ENCODE measurements around a stretch of chr5.

DNA sequence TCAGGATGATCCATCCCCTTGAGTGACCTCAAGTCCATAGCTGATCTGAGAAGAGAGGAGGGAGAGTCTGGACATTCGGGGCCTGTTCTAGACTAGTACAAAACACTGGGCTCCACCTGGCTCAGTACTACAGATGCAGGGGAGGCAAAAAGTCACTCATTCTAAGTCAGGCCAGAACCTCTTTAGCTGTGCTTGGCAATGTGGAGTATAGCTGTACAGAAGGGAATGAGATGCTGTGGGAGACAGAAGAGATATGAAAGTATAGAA, 262.6 kb downstream of the ARRDC3 start:
- PRO-cap = no peak

- PRO-cap = no peak
These were observed 257.8 kb downstream of the ARRDC3 start for GRCh38 chr5:91125212-91125805.

GRCh38 chr5:91189836-91190345, 193.2 kb downstream of the ARRDC3 start:
- PRO-cap = no peak

DNA sequence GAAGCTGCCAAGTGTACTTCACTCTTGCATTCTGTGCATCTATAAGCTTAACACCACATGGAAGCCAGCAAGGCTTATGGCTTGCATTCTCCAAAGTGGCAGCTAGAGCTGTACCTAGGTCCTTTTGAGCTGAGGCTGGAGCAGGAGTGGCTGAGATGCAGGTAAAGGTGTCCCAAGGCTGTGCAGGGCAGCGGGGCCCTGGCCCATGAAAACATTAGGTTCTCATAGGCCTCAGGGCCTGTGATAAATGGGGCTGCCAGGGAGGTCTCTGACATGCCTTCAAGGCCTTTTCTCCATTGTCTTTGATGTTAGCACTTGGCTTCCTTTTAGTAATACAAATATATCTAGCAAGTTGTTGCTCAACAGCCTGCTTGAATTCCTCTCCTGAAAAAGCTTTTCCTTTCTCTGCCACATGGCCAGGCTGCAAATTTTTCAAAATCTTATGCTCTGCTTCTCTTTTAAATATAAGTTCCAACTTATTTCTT, 11.6 kb upstream of the FAM172A start:
- PRO-cap = no peak

GRCh38 chr5:94617912-94618422, 437 bp downstream of the KIAA0825 start:
- PRO-cap = bidirectional peak, plus-strand start at chr5:94618290, minus-strand start at chr5:94618125

GRCh38 chr5:94909154-94909616, 290.7 kb downstream of the SLF1 start:
- PRO-cap = no peak

GRCh38 chr5:95177932-95178658, 106.8 kb downstream of the MCTP1 start:
- PRO-cap = no peak

GRCh38 chr5:95392713-95393140, 1.6 kb downstream of the FAM81B start:
- PRO-cap = unidirectional peak, plus-strand start at chr5:95392826

DNA sequence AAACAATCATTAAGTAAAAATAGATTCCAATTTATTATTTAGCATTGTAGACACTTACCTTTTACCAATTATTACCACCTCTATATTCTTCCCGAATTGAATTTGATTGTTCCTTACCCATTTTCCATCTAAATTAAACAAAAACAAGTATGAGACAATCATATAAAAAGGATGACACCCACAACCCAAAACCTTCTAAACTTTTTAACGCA, 4.3 kb downstream of the SKIC3 start:
- PRO-cap = no peak

DNA sequence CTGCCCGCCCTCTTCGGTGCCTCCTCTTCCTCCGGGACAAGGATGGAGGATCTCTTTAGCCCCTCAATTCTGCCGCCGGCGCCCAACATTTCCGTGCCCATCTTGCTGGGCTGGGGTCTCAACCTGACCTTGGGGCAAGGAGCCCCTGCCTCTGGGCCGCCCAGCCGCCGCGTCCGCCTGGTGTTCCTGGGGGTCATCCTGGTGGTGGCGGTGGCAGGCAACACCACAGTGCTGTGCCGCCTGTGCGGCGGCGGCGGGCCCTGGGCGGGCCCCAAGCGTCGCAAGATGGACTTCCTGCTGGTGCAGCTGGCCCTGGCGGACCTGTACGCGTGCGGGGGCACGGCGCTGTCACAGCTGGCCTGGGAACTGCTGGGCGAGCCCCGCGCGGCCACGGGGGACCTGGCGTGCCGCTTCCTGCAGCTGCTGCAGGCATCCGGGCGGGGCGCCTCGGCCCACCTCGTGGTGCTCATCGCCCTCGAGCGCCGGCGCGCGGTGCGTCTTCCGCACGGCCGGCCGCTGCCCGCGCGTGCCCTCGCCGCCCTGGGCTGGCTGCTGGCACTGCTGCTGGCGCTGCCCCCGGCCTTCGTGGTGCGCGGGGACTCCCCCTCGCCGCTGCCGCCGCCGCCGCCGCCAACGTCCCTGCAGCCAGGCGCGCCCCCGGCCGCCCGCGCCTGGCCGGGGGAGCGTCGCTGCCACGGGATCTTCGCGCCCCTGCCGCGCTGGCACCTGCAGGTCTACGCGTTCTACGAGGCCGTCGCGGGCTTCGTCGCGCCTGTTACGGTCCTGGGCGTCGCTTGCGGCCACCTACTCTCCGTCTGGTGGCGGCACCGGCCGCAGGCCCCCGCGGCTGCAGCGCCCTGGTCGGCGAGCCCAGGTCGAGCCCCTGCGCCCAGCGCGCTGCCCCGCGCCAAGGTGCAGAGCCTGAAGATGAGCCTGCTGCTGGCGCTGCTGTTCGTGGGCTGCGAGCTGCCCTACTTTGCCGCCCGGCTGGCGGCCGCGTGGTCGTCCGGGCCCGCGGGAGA, 658 bp downstream of the GPR150 start:
- PRO-cap = no peak

DNA sequence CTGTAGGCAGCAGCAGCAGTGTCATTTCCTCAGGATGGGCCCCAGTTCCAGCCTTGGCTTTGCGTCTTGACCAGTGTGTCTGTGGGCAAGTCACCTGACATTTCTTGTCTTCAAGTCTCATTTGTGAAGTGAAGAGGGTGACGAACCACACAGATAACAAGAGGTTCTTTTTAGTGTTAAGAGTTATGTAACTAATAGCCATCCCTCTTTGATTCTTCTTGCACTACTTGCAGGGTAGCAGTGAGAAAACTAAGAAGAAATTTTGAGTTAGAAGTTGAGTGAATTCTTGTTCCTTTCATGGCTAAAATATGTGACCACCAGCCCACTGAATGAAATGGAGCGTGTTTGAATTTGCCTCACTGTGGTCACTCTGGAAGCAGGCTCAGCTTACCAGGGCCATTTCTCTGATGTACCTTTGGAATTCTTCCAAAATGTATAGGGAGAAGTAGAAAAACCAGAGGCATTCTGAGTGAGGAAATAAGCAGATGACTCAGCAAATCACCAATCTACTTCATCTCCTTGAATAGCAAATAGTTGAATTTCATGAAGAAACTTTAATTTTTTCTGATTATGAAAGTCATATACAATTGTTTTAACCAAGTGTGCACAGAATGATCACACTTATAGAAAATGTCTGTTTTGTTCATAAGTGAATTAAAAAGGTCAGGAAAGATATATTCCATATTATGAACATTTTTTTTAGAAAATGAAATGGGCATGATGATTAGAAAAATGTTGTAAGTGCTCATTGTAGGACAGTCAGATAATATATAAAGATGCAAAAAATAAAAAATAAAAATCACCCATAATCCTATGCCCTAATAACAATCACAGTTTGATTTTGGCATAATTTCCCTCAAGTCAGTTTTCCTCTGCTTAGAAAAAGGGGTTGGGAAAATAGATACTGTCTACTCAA, 42.6 kb downstream of the RHOBTB3 start:
- PRO-cap = no peak

- PRO-cap = no peak
These were observed 21.4 kb upstream of the GLRX start for GRCh38 chr5:95843620-95844652.

- PRO-cap = no peak
These were observed 22.9 kb upstream of the GLRX start for GRCh38 chr5:95845257-95845896.

GRCh38 chr5:95847012-95847244, 24.4 kb upstream of the GLRX start:
- PRO-cap = no peak

DNA sequence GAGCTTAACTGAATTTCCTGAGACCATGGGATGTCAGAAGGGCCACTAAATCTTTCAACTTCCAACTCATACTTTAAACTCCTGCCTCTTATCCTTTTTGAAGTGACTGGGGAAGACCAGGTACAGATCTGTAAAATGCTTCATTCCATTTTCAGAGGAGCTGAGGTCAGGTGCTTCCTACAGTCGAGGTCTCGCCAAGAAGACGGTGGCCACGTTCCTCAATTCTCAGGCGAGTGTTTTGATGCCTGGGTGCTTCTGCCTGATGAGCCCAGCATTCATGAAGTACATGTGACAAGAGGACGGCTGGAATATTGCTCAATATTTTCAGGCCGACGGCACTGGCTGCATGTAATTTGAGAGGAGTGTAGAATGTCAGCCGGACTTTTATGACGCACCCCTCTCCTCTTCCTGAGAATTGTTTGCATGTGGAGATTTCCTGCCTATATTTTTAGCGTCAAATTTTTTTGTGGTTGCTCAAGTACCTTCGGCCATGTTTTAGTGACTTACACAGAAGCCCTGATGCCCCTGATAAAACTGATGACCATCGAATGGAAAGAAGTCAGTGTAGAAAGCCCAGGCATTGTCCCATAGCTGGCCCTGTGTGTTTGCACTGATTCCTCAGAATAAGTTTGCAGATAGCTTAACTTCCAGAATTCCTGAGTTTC, 38.8 kb upstream of the GLRX start:
- PRO-cap = no peak

- PRO-cap = no peak
These were observed 60.9 kb upstream of the GLRX start for GRCh38 chr5:95883262-95884016.

DNA sequence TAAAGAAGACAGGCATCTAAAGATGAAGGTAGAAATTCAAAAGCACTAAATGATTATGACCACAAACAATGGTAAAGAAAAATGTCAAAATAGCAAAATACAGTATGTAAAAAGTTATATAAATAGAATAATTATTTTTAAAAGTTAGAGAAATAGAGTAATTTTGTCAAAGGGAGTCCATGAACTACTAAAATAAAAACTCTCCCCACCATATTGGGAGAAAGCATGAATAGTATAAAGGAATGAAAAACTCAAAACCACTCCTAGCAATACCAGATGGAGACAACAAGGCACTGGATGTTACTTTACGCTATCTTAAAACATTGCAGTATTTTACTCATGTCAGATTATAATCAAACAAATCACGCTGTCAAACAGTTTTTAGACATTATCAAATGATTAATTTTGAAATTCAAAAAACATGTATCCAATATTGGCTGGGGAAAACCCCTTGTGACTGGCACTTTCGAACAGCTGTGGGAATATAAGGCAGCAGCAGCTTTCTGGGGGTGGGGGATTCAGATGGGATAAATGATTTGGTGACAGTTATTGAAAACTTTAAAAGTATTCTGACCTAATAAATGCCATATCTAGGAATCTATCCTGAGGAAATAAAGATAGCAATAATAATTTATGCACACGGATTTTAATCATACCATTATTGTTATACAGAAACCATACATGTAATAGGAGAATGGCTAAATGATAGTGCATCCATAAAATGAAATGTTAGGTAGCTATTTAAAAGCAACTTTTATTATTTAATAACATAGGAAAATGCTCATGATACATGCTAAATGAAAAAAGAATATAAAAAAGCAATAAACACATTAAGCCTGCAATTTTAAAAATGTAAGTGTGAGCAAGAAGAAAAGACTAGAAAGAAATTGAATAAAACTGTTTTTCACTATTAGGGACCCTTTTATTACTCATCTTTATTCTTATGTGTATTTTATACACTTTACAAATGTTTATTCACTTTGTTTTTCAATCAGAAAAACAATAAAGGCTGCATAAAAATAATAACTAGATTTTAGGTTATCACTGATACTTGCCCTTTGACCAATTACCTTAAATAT, 28.6 kb downstream of the ELL2 start:
- PRO-cap = no peak

- PRO-cap = no peak
These were observed 27.6 kb upstream of the ELL2 start for GRCh38 chr5:95989169-95989653.

DNA sequence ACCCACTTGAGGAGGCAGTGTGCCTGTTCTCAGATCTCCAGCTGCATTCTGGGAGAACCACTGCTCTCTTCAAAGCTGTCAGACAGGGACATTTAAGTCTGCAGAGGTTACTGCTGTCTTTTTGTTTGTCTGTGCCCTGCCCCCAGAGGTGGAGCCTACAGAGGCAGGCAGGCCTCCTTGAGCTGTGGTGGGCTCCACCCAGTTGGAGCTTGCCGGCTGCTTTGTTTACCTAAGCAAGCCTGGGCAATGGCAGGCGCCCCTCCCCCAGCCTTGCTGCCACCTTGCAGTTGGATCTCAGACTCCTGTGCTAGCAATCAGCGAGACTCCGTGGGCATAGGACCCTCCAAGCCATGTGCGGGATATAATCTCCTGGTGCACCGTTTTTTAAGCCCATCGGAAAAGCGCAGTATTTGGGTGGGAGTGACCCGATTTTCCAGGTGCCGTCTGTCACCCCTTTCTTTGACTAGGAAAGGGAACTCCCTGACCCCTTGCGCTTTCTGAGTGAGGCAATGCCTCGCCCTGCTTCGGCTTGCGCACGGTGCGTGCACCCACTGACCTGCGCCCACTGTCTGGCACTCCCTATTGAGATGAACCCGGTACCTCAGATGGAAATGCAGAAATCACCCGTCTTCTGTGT, 147.0 kb upstream of the ELL2 start:
- PRO-cap = unidirectional peak, plus-strand start at position 469 of the sequence; unidirectional peak, minus-strand start at position 521 of the sequence

- PRO-cap = no peak
These were observed 185.1 kb upstream of the ELL2 start for GRCh38 chr5:96146730-96147207.

All from progenitor cell of endocrine pancreas (in vitro differentiated cells).